Measurements from ENCODE around the gene GJD3.

- PRO-cap: unidirectional peak, plus-strand start at chr17:40191619; unidirectional peak, minus-strand start at chr17:40191757
Measured at GRCh38 chr17:40190994-40191952, 14.0 kb downstream of the RAPGEFL1 start.

DNA sequence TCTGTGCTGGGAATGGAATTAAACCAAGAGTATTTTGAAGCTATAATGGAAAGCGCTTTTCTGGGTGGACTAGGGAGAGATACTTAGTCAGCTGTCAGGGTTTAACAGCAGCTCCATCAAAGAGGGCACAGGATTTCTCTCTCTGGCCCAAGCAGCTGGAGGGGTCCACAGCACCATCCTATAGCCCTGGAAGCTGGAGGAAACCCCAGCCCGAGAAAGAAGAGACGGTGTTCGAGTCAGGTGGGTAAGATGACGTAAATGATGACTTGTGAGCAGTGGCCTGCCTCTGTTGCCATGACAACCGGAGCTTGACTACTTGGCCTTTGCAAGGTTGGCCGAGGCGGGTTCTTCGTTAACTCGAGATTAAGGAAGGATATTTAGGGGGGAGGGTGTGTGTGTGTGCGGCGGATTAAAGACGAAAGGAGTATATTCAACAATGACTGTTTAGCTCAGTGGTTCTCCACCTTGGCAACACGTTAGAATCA lies 531 bp upstream of the WIPF2 start:
- PRO-cap: no peak

- PRO-cap: no peak
Measured at GRCh38 chr17:40251493-40251942, 32.4 kb downstream of the WIPF2 start.

DNA sequence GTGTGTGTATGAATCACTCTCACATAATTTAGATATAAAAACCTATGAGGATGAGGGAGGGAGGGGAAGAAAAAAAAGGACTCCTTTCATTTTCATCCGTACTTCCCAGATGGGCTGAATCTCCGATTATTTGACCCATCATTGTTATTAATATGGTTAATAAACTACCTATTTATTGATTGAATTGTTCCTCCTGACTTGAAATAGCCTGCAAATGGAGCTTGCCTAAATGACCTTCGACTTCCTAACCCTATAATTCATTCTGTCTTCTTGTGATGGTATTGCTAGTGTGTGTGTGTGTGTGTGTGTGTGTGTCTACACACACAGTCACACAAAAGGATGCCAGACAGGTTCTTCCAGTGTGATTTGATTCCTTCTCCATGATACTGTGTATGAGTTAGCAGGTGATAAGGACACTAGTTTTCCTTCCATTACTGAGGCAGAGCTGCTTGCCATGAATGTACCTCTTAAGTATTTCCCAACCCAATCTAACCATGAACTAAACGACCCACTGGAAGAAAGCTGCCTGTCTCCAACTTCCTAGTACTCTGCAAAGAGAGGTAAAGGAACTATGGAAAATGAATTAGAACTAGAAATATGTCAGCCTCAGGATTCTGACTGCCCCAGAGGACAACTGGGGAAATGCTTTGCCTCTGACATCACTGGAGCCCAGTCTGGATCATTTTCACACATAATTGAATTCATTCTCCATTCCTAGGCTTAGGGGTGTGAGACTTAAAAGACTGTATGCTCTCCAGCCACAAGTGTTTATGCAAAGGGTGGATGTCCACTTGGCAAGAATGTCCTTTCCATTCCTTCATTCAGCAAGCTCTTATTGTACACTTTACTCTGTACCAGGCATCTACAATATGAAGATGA lies 3.5 kb upstream of the CDC6 start:
- PRO-cap: no peak

DNA sequence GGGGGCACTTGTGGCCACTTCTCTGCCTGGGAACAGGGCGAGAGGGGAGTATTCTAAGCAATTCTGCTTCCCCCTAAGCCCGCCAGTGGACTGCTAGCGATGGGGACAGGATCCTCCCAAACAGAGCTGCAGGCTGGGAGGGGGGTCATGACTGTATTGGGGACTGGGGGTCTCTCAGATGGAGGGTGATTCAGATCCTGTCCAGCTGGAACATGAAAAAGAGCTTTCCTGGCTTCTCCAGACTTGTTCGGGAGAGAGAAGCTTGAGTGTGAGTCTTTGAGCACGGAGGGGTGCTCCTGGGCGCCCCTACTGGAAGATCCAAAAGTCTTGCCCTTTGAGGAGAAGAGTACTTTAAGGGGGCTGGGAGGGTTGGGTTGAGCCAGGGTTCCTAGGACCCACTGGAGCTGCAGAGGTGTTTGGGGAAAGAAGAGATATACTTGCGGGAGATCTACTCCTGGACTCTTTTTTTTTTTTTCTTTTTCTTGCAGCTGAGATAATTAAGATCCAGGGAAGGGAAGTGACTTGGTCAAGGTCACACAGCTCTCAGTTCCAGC lies 8.3 kb downstream of the RARA start:
- PRO-cap: unidirectional peak, minus-strand start at position 249 of the sequence

GRCh38 chr17:40319596-40320696 lies 11.0 kb downstream of the RARA start:
- PRO-cap: bidirectional peak, plus-strand start at chr17:40320434, minus-strand start at chr17:40320372

- PRO-cap: no peak
Measured at GRCh38 chr17:40329963-40331030, 21.3 kb downstream of the RARA start.

GRCh38 chr17:40351661-40352634 lies 12.6 kb downstream of the GJD3 start:
- PRO-cap: no peak

DNA sequence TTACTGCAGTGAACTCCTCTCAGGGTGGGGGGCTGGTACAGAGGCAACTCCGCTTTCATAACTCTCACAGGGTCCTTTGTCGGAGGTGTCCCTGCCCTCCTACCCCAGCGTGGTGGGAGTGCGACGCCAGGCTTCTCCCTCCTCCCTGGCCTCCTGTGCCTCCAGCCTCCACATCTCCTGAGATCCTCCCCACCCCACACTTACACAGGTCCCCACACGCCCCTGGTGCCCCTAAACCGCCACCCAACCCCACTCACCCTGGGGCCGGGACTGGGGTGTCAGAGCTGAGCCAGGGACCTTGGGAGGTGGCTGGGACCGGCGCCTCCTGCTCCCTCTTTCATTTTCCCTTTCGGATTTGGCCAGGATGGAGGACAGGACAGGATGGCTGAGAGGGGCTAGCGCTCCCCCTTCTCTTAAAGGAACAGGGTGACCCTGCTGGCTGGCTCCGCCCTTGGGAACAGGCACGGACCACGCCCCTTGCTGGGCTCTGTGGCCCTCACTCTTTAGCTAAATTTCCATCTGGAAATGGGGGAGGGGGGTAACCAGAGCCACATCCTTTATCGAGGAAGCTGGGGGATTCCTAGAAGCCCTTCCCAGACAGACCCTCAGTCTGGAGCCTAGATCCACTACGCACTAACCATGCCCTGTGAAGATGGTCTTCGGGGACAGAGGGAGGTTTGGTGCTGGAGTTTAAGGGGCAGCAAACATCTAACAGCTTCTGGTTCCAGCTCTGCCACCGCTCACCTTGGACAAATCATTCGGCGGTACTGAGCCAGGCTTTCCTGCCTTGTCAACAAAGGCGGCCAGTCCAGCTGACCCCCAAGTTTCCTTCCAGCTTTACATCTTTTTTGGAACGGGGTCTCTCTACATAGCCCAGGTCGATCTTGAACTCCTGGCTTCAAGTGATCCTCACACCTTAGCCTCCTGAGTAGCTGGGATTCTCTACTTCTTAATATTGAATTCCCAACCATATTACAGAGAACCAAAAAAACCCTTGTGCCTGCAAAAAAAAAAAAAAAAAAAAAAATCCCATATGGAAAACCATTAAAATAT lies at the start of gene GJD3:
TSS of gene GJD3 (minus strand) at position 387 of the 1,053 bp plus-strand sequence.
- PRO-cap: unidirectional peak, minus-strand start at position 339 of the sequence

DNA sequence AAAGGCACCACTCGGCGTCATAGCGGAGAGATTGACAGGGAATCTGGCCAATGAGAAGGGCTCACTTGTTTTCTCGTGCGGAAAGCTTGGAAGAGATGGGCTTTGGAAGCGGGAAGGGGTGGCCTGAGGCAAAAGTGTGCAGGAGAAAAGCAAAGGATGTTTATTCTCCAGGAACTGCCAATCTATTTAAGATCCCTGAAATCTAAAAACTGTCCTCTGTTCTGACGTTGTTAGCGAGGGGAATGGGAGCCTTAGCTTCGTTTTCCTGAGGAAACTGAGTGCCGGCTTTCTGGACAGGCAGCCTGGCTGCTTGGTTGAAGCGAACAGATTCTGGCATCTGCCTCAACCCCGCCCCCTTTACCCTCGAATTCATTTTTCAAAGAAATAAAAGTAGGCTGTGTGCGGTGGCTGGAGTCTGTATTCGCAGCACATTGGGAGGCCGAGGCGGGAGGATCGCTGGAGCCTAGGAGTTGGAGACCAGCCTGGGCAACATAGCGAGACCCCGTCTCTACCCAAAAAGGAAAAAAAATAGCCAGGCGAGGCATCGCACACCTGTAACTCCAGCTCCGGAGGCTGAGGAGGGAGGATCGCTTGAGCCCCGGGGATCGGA lies 498 bp upstream of the TOP2A start:
- PRO-cap: bidirectional peak, plus-strand start at position 105 of the sequence, minus-strand start outside the sequence

GRCh38 chr17:40450061-40450693 lies 6.9 kb downstream of the IGFBP4 start:
- PRO-cap: no peak

- PRO-cap: no peak
Measured at GRCh38 chr17:40457734-40459029, 14.9 kb downstream of the IGFBP4 start.

DNA sequence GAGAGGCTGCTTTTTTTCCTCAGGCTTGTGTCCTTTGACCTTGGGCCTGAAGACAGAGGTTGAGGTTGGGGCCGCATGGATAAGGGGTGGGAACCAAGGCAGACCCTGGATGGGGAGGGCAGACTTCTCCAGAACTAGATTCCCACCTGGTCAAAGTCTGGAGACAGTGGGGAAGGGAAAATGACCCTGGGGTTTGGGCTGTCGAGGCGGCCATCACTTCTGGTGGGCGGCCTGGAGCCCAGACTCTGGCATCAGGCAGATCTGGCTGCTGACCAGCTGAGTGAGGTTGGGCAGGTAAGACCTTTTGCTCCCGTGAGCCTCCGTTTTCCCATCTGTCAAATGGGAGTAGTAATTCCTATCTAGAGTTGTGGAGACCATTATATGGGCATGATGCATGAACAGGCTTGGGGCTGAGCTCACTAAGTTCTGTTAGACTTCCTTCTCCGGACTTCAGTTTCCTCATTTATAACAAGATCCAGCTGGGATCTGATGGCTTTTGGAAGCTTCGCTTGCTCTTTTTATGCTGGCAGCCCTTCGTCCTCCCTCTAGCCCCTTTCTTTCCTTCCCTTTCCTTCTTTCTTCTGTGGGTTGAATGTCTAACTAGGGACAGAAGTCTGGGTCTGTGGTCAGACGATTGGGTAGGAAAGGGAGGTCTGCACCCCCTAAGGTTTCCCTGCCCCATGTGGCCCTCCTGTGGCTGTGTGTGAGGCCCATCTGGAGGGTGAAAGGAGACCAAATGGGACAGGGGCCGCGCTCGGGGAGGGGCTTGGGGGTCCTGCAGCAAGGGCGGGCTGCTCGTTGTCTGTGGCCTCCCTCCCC lies 18.1 kb downstream of the IGFBP4 start:
- PRO-cap: no peak

DNA sequence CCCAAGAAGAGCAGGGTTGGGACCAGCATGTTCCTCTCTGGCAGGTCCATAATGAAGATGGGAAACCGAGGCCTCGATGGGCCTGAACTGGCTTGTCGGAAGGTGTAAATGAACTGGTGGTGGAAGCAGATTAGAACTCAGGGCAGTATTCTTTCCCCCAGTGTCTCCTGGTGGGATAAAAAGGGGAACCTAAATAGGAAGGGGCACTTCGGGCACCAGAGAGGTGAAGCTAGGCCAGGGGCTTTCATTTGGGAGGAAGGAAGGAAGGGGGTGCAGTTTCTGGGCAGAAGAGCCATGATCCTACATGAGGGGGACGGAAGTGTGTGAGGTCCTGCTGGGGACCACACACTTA lies 21.0 kb downstream of the IGFBP4 start:
- PRO-cap: no peak

GRCh38 chr17:40474032-40475145 lies 27.0 kb downstream of the TNS4 start:
- PRO-cap: no peak

- PRO-cap: bidirectional peak, plus-strand start at chr17:40486344, minus-strand start at chr17:40486230
Measured at GRCh38 chr17:40485914-40486907, 15.2 kb downstream of the TNS4 start.

DNA sequence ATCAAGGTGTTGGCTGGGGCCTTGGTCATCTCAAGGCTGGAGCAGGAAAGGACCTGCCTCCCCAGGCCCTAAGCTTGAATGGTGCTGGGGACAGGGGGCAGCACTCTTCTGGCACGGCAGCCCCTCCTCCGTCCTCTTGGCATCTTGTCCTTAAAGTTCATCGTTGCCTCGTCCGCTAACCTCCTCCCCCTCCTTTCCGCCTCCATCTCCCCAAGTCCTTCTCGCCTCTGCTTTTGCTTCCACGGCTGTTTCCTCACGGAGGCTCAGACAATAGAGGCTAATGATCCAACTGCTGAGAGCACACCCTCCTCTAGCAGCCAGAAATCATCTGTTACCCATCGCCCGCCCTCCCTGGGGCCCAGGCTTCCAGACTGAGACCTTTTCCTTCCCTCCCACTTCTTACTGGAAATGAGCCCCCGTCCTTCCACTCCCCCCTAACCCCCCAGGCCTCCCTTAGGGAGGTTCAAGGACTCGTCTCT lies 23.1 kb downstream of the CCR7 start:
- PRO-cap: unidirectional peak, minus-strand start at position 373 of the sequence

DNA sequence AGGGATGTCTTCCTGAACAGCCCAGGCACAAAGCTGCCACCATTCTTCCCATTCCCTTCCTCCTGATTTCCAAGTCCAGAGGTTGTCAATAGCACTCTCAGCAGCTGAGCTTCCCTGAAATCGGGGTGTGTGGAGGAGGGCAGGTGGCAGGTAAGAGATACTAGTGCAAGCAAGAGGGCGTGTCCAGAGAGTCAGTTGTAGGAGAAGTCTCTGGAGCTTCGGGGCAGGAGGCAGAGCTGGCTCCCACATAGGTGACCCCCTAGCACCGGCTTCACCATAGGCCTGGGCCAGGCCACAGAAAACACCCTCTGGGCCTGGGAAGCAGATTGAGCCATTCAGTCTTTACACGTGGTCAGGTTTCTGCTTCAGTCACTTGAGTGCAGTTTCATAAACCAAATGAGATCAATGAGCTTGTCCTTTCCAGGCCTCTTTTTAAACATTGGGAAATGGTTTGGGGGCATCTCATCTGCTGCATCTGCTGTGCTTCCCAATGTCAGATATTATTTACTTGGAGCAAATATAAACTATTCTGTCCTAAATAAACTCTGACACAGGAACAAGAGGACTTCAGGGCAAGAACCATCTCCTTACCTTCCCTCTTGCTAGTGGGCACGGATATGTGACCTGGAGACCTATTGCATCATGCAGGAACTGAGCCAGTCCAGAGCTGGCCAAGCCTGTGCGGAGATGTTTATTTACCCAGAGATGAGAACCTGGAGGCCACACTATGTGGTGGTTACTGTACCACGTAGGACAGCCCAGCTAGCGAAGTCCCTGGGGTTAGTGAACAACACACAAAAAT lies 16.2 kb downstream of the CCR7 start:
- PRO-cap: no peak

DNA sequence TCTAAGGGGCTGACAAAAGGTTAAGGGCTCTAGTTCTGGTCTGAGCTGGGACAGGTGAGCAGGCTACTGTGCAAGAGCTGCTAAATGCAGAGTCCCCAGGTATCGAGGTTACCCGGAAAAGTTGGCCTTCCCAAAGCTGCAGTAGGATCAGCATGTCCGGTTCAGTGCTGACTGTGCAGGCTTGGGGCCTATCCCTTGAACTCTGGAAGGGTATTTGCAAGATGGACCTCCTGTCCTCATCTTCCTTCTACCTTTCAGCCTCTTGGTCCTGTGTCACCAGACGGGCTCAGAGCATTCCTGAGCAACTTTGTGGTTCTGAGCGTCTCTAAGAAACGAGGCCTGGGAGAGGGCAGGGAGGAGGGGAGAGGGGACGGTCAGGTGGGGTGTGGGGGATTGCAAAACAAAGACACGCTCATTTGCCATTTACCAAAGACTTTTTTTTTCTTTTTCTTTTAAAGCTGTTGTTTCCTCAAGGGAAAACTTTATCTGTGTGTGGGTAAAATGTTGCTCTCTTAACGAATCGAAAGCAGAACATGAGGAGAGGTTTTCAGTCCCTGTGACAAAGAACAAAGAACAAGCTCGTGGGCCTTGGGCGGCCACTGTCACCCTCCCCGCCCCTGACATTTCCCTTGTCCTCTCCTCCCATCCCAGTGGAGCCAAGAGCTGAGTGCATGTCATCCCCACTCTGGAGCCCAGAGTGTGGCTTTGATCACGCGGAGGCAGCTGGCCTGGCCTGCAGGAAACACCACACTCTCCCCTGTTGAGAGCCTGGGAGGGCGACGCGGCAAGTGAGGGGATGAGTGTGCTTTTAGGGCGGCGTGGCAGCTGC lies 11.7 kb downstream of the CCR7 start:
- PRO-cap: no peak

GRCh38 chr17:40779494-40779864 lies 2.9 kb downstream of the KRT27 start:
- PRO-cap: no peak